Islet of Langerhans (tissue), 1 donor: ENCODE measurements around a stretch of chr5.

DNA sequence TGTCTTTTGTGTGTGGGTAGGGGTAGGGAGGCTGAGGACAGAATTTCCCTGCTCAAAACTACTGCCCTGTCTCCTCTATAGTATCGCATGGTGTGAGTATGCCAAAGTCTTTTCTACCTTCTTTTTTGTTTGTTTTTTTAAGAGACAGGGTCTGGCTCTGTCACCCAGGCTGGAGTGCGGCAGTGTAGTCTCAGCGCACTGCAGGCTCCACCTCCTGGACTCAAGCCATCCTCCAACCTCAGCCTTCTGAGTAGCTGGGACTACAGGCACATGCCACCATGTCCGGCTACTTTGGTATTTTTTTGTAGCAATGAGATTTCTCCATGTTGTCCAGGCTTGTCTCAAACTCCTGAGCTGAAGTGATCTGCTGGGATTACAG, 2.4 kb downstream of the SRP19 start:
- RRBS: no CpG with 5 or more reads among the region's 4 CpGs

DNA sequence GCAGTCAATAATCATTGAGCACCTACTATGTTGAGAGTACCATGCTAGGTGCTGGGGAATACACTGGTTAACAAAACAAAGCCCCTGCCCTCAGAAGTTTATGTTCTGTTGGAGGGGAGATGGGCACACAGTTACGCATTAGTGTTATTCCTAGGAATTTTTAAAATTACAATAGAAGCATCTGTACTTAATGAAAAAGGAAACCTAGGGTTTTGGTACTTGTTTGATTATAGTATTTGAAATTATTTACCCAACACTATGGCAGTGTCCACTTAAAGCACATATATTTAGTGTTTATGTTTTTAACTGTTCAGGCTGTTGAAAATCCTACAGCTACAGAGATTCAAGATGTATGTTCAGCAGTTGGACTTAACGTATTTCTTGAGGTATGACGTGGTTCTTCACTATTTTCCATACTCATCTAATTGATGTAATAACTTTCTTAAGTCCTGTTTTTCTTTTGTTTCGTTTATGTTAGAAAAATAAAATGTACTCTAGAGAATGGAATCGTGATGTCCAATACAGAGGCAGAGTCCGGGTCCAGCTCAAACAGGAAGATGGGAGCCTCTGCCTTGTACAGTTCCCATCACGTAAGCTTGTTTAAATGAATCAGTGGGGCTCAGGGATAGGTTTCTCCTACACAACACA, 3.2 kb downstream of the SRP19 start:
- RRBS: no CpG with 5 or more reads among the region's 7 CpGs

DNA sequence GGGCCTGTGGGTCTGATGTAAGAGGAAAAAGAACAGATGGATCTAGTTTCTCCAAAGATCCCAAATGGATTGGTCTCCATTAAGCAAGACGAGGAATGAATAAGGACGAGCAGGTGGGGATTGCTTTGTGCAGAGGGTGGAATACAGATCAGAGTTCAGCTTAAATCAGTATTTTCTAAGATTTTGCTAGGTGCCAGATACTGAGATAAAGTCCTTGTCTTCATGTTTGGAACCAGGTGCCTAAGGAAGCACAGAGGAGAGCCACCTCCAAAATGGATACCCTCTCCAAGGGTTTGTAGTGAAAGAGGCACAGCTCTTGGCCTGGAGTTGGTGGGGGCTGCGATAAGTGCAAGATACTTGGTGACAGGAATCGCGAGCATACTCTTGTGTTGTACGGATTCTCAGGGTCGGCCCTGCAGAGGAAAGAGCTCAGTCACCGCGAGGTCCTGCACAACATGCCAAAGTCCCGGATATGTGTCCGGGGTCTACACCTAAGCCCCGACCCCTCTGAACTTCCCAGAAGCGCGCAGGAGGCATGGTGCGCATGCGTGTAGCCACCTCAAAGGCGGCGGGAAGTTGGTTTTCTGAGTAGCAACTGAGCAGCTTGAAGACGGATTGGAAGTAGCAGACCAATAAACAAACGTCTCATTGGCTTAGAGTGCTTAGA, 477 bp upstream of the DCP2 start:
- RRBS: no CpG with 5 or more reads among the region's 20 CpGs

DNA sequence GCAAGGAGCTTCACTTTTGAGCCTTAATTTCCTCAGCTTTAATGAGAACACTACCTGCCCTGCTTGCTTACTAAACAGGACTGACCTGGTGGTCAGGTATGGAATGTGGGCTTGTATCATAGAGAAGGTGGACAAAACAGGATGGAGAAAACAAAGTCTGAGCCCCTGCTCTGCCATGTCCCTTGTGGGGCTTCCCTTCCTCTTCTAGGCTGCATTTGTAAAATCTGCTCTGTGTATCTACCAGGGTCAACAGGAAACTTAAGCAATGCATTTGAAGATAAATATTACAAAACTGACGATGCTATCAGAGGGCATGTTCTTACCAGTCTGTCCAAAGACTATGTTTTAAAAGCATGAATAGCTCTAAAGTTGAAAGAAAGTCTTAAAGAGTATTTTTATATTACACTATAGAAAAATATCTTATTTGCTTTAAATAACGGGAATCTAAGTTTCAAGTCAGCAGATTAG, 228.7 kb downstream of the DCP2 start:
- RRBS: no CpG with 5 or more reads among the region's 2 CpGs

GRCh38 chr5:113325021-113325863, 109.5 kb downstream of the TSSK1B start:
- RRBS: no CpG with 5 or more reads among the region's 7 CpGs

DNA sequence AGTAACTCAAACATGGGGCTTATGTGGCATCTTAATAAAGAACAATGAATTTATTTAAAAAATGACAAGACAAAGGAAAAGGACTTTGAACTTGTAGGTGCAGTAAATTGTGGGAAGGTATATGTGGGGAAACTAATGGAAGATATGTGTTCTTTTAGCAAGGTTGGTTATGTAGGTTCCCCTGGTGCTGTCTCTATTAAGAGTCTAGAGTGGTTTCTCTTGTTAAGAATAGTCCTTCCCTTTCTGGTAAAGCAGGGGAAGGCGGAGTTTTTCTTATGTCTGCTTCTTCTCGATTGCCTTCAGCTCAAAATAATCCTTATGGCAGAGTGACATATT, 2.2 kb downstream of the YTHDC2 start:
- RRBS: no CpG with 5 or more reads among the region's 2 CpGs

DNA sequence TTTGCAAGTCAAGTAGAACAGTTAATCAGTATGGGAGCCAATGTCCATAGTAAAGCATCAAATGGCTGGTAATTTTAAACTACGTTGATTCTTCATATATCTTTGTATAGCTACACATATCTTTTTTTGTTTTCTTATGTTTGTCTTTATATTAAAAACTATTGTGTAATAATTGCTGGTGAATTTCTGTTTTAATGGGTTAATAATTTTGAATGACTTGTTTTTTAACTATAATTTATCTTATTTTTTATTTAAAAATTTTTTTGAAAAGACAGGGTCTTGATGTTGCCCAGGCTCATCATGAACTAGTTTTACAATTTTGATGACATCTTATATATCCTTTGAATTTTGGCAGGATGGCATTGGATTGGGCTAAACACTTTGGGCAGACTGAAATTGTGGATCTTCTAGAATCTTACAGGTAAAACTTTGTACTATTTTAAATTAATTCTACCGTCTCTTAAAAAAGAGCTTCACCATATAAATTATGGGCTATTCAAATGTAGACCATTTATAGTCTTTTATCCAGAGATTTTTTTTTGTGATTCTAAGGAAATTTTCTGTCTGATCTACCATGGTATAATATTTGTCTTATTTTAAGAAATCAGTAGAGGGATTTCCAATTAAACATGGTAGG, 35.2 kb downstream of the YTHDC2 start:
- RRBS: no CpG with 5 or more reads among the region's 2 CpGs

DNA sequence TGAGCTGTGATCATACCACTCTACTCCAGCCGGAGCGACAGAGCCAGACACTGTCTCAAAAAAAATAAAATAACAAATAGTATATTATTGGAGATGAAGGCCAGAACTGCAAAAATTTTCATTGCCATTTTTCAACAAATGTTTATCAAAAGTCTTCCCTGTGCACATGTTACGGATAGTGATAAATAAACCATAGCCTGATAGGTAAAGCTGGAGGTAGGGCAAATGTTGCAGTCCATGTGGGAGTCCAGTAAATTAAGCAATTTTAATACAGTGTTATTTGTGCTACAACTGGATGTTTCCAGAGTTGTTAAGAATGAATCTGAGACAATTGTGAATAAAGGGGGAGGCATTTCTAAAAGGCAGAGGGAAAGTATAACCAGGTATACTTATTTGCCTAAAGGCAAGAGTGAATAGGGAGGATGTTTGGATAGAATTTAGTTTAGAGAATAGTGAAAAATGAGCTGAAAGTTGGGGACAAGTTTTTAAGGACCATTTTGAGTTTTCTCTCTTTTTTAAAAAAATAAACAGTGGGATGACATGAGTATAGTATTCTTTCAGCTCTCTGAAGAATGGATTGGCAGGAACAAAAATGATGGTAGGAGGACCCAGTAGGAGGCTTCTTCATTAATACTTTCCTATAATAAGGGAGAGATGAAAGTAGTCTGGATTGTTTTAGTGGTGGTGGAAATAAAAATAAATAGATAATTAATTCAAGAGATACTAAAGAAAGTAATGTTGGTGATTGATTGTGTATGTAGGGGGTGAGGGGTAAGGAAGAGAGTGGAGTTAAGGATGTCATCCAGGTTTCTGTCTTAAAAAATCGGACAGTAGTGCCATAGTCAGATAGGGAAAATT, 44.5 kb downstream of the YTHDC2 start:
- RRBS: no CpG with 5 or more reads among the region's 4 CpGs

- RRBS: no CpG with 5 or more reads among the region's 1 CpG
Observed at GRCh38 chr5:113691084-113691366, 177.5 kb downstream of the YTHDC2 start.

DNA sequence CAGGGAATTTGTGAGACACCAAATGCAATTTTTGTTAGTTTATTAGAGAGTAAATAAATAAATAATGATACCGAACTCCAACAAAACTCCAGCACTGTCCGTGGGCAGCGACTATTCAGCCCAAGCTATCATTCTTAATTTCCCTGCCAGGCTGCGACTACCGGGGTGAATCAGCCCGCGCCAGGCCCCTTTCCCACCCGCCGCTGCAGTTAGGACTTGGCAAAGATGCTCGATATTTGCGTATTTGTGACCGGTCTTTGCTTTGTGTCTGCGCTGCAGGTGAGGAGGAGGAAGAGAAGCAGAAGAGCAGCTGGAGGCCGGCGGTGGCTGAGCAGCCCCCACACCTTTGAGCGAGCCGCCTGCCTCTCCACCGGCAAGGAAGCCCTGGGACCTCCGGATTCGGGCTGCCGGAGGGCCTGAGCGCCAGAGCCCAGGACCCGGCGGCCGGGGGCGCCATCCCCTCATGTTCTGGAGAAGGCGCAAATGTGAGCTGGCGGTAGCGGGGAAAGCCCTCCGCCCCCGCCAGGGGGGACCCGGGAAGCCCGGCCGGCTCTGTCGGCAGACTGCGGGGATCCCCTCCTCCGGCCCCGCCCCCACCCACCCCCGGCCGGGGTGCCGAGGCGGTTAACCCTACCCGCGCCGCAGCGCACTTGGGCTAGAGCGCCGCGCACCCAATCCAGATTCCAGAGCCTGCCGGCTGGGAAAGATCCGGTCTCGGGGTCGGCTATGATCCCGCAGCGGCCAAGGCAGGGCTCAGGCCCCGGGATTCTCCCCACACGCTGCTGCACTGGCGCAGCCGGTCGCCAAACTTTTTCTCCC, 995 bp upstream of the KCNN2 start:
- RRBS: 4% methylated on average over 42 of the region's 60 CpGs

DNA sequence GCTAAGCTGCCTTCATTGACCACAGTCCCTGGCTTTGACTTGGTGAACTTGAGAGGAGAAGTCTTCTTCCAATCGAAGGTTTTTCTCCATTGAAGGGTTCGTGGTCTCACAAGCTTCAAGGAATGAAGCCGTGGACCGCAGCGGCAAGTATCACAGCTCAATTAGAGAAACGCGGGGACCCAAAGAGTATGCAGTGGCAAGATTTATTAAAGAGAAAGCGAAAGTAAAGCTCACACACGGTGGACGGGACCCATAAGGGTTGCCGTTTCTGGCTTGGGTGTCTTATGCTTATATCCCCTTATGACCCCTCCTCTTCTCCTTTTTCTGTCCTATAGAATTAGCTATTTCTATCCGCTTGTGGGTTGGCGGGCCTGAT, 101.2 kb downstream of the TRIM36 start:
- RRBS: no CpG with 5 or more reads among the region's 13 CpGs

GRCh38 chr5:115261738-115262360, 828 bp downstream of the PGGT1B start:
- RRBS: no CpG with 5 or more reads among the region's 10 CpGs

- RRBS: no CpG with 5 or more reads among the region's 5 CpGs
Observed at GRCh38 chr5:115450510-115451284, 93.9 kb downstream of the FEM1C start.

GRCh38 chr5:115616281-115616777, 9.5 kb downstream of the TMED7 start:
- RRBS: no CpG with 5 or more reads among the region's 5 CpGs

DNA sequence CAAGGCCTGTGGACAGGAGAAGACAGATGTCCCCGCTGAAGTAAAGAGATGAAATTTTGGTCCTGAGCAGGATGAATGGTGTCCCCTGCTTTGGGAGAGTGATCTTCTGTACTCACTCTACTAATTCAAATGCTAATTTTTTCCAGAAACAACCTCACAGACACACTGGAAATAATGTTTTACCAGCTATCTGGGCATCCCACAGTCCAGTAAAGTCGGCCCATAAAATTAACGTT, 69.0 kb upstream of the TMED7 start:
- RRBS: no CpG with 5 or more reads among the region's 3 CpGs

GRCh38 chr5:115956504-115956847, 5.8 kb upstream of the LVRN start:
- RRBS: no CpG with 5 or more reads among the region's 4 CpGs

DNA sequence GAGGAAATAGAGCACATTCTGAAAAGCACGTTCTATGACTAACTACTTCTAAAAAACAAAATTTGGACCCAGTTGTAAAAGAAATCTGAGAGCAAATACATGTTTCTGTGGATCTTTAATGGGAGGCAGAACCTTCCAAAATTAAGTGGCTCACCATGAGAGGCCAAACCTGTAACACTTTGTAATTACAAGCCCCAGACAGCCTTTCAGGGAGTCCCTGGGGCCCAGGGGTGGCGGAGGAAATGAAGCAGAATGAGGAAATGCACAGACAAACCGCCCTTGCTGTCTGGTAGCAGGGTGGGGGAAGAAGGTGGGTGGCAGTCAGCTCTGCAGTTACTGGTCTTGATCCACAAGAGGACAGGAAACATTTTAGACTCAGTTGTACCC, 6.5 kb downstream of the ARL14EPL start:
- RRBS: no CpG with 5 or more reads among the region's 3 CpGs

DNA sequence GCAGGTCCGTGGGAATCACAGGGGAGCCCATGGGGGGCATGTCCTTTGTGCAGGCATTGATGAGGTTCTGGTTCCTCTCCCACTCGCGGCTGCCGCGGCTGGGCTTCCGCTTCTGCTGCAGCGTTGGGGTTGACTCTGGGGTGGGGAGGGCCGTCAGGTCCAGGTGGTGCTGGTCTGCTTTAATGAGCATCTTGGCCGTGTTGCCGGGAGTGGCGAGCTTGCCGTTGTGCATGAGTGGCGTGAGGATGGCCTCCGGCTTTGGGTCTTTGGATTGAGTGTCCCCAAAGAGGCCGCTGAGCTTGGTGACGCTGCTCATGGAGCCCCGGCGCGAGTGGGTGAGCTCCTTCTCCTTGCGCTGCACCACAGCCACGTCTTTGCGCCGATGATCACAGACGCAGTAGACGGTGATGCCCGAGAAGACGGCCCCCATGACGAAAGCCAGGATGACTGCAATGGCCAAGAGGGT, 127.3 kb downstream of the SEMA6A start:
- RRBS: 97% methylated on average over 8 of the region's 28 CpGs